Left ventricle myocardium (tissue), 1 donor: ENCODE data around the gene PDE9A.

- PRO-cap, result no peak
These were observed 5.7 kb downstream of the C2CD2 start for GRCh38 chr21:41948017-41948604.

- PRO-cap, result unidirectional peak, plus-strand start at chr21:41974530
These were observed 20.4 kb upstream of the C2CD2 start for GRCh38 chr21:41973978-41974909.

GRCh38 chr21:41999681-42000172, 10.4 kb downstream of the ZBTB21 start:
- PRO-cap, result no peak

DNA sequence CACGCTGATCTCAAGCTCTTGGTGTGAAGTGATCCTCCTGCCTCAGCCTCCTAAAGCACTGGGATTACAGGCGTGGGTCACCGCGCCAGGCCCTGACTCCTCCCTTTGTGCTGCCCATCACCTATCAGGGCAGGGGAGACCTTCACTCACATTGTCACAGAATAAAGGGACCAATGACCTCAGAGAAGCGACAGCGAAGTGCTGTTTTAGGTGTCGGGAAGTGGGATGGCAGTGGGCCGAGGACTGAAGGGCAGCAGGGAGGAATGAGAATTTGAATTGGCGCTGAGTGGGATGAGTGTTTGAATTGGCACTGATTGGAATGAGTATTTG, 12.6 kb upstream of the UMODL1 start:
- PRO-cap, result no peak

DNA sequence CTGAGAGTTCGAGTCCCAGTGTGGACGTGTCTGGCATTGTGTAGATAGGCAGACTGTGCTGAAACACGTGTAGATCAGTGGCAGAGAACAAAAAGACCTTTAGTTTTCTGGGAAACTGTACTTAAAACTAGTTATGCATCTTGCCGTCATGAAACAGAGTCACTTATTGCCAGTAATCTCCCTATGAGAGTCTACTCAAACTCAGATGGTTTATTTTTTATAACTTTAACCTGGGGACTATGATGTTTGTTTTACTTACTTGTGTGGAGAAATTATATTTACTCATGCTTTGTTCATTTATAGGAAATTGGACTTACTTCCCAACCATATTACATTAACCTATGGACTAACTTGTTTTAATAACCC, 54.1 kb upstream of the ABCG1 start:
- PRO-cap, result no peak

DNA sequence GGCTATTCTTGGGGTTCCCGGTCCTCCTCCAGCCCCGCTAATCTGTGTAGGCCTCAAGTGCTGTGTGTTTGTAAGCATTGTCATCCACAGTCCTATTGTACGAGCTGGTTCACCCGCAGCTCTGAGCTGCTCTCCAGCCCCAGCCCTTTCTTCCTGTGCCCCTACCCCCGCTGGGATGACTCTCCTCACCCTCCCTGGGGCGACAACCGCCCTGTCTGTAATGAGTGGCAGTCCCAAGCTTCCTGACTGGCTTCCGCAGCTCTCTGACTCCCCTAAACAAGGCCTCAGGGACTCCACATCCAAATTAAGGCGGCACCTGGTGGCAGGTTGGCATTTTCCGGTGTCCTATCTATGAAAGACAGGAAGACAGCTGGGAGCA, 45.8 kb downstream of the TFF3 start:
- PRO-cap, result no peak

DNA sequence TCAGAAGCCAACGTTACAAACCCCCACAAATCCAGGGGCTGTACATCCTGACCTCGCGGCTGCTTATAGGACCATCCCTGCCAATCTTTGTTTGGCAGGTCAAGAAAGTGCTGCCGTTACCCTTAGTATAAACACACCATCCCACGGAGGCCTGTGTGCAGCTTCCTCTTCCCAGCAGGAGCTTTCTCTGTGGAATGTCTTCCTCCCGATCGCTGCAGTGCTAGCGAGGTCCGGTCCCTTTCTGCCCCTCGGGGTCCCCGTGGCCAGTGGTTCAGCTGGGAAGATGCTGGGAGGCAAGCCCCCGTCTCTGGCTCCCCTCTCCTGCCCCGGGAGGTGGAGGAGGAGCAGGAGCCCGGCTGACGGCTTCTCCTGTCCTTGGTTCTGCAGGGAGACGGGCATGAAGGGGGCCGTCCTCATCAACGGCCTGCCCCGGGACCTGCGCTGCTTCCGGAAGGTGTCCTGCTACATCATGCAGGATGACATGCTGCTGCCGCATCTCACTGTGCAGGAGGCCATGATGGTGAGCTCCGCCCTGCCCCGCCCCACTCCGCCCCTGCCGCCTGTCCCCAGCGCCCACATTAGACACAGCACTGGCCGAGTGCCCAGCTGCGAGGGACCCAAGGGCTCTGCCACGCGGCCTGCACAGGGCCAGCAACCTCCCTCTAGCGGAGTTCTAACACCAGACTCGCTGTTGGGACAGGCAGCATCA, 42.1 kb downstream of the TFF3 start:
- PRO-cap, result no peak

DNA sequence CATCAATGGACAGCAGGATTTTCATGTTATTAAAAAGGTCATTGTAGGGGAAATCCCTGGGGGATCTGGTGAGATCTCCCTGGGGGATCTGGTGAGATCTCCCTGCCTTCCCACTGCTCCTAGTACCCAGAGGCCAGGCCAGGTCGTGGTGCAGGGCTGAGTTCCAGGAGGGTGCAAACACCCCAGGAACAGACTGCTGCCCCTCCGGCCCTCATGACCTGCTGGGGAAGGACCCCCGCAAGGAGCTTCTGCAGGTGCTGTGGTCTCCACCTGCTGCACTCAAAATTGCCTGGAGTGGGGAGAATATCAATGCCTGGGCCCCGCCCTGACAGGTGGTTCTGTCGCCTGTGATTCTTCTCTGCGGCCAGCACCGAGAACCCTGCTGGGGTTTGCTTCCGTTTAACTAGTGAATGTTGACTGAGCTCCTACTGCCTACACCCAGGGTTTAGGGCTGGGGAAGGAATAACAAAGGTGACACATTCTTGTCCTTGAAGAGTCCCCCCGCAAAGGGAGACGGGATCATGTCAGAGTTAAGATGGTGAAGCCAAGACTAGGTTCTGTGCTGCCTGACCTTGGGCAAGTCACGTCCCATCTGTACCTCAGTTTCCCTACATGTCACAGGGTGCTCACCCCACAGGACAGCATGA, 2.2 kb upstream of the TFF3 start:
- PRO-cap, result no peak

GRCh38 chr21:42406081-42406908, 2.6 kb downstream of the UBASH3A start:
- PRO-cap, result no peak

- PRO-cap, result no peak
These were observed 35.1 kb downstream of the RSPH1 start for GRCh38 chr21:42460750-42461509.

GRCh38 chr21:42577112-42578419, 63.9 kb downstream of the SLC37A1 start:
- PRO-cap, result no peak

- PRO-cap, result no peak
These were observed 1.6 kb upstream of the PDE9A start for GRCh38 chr21:42651673-42652270.

DNA sequence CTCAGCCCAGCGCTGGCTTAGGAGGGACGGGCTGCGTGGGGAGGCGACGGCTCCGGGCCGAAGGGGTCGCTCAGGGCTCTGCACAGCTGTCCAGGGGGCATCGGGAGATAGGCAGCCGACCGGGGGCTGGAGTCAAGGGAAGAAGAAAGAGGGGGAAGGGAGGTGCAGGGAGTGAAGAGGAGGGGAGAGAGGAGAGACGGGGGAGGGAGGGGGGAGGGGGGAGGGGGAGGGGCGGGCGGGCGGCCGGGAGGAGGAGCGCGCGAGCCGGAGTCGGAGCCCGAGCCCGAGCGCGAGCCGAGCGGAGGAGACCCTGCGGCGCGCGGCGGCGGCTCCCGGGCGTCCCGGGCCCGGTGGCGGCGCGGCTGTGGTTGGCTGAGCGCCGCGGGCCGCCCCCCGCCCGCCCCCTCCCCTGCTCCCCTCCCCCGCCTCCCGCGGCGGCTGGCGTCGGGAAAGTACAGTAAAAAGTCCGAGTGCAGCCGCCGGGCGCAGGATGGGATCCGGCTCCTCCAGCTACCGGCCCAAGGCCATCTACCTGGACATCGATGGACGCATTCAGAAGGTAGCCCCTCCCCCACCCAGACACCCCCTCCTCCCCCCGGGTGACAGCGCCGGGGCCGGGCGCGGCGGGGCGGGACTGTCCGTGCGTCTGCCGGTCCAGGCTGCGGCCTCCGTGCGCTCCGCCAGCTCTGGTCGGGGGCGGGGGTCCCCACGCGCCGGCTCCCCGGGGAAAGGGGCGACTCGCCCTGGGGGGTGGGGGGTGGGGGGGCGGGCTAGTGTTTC, at the start of gene PDE9A:
Gene PDE9A, plus strand, starts transcription at position 297 of the 780 bp plus-strand sequence.
- PRO-cap, result bidirectional peak, plus-strand start at position 280 of the sequence, minus-strand start at position 148 of the sequence; unidirectional peak, plus-strand start at position 631 of the sequence

- PRO-cap, result no peak
These were observed 8.2 kb downstream of the PDE9A start for GRCh38 chr21:42661599-42662087.

DNA sequence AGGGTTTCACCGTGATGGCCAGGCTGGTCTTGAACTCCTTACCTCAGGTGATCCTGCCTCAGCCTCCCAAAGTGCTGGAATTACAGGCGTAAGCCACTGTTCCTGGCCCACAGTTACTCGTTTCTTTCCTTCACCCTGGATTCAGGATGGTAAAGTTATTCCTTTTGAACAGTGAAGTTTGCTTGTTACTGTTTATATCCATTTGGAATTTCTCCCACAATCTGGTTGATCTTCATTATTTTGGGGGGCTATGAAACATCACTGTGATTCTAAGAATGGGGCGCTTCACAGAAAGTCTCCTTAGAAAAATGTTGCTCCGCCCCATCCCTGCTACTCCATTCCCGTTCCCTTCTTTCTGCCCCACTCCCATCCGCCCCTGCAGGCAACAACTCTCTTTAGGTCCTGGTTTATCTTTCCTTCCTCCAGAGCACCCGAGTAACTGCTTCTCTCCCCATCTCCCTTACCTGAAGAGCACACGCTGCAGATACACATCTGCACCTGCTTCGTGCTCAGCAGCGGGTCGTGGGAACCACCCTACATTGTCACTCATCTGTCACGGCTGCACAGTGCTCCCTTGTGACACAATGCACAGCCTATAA, 42.8 kb downstream of the WDR4 start:
- PRO-cap, result no peak

DNA sequence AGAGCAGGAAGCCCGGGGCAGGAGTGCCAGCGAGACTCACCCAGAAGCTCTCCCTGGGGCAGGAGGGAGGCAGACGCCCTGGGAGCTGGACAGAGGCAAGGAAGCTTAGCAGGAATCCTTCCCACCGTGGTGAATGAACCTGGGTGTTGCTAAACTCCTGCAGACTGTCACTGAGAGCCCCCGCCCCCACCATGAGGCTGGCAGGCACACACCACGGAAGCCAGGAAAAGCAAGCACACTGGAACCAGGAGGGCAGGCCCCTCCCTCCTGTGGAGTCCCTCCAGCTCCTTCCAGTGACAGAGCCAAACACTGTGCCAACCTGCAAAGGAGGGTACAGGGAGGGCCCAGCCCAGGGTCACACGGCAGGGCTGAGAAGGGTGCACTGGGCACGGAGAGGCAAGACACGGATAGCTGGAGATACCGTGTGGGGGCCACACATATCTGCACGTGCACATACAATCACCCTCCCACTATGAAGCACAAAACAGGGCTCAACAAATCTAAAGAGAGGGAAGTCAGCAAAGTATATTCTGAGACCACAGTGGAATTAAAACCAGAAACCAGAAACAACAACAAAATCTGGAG, 34.6 kb downstream of the WDR4 start:
- PRO-cap, result bidirectional peak, plus-strand start at position 382 of the sequence, minus-strand start at position 199 of the sequence

- PRO-cap, result no peak
These were observed 22.6 kb downstream of the PKNOX1 start for GRCh38 chr21:42996978-42997375.

- PRO-cap, result no peak
These were observed 947 bp upstream of the CBS start for GRCh38 chr21:43076441-43077123.

DNA sequence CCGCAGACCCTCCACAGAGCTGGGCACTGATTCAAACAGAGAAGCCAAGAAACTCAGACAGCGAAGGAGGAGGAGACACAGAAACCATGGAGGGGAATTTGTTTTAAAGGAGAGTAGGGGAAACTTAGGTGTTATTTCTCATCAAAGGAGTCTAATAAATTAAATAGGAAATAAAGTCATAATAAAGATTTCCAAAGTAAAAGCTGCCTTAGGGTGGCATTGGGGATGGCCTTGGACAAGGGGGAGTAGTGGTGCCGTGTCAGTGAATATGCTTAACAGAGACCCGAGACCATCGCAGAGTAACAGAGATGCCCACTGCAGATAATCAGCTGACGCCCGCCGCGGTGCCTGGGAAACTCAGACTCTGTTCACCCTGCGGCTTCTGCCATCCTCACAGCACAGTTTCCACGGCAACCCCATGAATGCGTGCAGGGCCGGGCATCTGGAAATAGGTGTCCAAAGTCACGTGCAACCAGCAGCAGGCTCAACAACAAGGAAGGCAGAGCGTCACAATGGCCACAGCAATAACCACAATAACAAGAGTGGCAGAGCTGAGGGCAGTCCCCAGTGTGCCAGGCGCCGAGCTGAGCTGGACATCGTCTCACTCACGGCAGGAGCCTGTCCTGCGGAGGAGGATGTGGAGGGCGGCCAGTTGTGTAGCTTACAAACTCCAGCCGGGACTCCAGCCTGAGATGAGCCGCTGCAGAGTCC, 101.9 kb downstream of the CRYAA start:
- PRO-cap, result no peak

DNA sequence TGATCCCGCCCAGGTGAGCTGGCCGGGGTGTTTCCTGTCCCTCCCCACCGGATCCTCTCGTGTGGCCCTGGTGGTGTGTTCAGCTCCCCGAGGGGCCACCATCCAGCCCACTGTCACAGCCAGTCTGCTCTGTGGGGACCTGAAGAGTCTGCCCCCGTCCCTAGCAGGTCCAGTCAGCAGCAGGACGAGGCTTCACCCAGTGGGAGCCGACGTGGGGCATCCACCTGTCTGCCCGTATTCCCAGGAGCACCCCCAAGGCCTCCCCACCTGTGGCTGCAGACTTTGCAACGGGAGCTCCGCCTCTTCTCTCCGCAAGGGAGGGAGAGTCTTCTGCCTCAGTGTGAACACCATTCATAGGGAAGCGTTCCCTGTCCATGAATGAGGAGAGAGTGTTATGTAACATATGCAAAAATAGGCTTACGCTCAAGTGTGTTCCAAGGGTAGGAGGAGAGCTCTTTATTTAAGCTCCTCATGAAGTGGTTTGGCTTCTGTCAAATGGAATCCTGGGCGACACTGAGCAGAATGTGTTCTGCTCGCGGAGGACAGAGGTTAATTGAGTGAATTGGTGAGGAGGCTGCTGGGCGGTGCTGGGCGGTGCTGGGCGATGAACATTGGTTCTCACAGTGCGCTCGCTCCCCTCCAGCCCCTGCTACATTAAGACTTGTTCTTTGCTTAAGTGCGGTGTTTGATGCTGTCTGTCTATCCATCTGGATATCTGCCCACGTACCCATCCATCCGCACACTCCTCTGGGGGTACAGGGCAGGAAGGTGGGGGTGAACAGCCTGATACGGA, 109.0 kb downstream of the CRYAA start:
- PRO-cap, result no peak